Left common carotid artery plus branches (tissue), 1 donor: Measurements from ENCODE around the gene CIBAR2.

DNA sequence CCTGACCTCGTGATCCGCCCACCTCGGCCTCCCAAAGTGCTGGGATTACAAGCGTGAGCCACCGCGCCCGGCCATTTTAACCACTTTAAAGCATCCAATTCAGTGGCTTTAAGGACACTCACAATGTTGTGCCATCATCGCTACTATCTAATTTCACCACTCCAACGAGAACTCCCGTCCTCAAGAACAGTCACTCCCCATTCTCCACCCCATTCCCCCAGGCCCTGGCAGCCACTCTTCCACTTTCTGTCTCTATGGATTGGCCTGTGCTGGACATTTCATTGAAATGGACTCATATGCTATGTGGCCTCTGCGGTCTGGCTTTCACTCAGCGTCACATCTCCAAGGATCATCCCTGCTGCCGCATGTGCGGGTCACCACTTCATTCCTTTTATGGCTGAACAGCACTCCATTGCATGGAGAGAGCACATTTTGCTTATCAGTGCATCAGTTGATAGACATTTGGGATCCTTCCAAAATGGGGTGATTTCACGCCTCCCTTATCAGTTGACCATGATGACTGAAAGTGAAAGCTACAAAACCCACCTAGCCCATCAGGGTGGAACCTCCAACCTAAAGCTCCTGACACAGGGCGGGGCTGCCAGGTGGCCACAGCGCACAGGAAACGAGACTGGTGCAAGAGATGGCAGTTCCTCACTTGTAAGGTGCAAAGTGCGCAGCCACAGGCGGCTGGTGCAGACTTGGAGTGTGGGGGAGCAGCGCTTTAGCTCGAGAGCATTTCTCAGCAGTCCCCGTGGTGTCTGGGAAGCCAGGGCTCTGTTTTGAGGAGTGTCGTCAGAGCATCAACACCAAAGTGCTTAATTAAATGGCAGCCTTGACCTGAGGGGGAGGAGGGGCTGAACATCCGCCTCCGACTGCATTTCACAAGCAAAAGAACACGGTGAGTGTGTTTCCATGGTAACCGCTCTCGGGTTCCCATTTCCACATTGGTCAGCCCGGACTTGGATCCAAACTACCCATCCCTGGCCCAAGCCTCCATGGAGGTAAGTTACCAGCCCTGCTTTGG is 23.8 kb downstream of the COTL1 start:
- PRO-cap = no peak

GRCh38 chr16:84600635-84601408 is 17.1 kb downstream of the COTL1 start:
- PRO-cap = no peak

GRCh38 chr16:84661218-84662070 is 13.1 kb downstream of the KLHL36 start:
- PRO-cap = no peak

DNA sequence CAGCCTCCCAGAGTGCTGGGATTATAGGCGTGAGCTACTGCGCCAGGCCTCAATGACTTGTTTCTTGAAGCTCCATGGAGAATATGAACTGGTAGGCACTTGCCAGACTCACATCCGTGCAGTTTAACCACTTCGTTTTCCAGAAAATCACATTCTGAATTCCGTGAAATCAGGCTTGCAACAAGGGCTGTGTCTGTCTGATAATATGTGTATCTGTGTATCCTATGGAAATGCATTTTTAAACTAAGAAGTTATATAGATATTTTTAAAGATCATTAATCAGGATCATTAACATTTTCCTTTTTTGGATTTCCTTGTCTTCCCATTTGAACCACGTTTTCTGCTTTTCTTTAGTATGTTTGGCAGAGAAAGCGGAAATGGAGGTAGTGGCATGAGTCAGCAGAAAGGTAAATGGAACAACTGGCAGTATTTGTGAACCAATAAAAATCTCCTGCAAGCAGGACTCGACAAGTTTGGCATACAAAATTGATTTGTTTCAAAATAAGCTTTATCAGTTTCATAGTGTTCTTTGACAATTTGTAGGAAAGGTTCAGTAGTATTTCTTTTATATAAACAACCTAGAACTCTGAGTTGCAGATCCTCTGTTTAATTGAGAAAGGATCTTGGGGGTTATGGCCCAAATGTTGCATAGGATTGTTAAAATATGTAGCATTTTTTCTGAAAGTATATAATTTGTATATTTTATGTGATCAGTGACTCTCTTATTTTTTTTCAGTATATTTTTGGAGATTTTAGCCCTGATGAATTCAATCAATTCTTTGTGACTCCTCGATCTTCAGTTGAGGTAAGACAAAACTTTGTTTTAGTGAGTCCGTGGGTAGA is 33.1 kb downstream of the USP10 start:
- PRO-cap = no peak

DNA sequence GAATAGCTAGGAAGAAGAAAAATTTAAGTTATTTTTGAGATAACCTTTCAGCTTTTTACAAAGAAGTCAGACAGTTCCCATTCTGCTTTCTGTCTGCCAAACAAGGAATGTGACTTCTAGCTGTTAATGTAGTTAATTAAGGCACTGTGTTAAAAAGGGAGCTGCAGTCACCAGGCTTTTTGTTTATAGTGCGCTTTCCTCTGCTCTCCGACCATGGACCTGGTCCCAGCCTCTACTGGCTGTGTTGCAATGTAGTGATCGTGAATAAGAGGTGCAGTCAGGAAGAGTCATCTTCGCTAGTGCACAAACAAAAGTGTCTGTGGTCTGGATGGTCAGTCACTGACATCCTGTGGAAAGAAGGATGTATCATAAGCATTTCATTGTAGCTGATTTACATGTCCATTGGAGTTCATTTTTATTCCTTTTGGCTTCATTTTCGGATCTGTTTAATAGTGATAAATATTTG is 39.9 kb downstream of the USP10 start:
- PRO-cap = no peak

- PRO-cap = no peak
Measured at GRCh38 chr16:84820370-84821708, 1.1 kb downstream of the CRISPLD2 start.

GRCh38 chr16:84827977-84828710 is 8.4 kb downstream of the CRISPLD2 start:
- PRO-cap = no peak

- PRO-cap = no peak
Measured at GRCh38 chr16:84828950-84830128, 9.6 kb downstream of the CRISPLD2 start.

- PRO-cap = no peak
Measured at GRCh38 chr16:84863393-84863865, 43.6 kb downstream of the CRISPLD2 start.

- PRO-cap = no peak
Measured at GRCh38 chr16:84907361-84908083, 87.7 kb downstream of the CRISPLD2 start.

DNA sequence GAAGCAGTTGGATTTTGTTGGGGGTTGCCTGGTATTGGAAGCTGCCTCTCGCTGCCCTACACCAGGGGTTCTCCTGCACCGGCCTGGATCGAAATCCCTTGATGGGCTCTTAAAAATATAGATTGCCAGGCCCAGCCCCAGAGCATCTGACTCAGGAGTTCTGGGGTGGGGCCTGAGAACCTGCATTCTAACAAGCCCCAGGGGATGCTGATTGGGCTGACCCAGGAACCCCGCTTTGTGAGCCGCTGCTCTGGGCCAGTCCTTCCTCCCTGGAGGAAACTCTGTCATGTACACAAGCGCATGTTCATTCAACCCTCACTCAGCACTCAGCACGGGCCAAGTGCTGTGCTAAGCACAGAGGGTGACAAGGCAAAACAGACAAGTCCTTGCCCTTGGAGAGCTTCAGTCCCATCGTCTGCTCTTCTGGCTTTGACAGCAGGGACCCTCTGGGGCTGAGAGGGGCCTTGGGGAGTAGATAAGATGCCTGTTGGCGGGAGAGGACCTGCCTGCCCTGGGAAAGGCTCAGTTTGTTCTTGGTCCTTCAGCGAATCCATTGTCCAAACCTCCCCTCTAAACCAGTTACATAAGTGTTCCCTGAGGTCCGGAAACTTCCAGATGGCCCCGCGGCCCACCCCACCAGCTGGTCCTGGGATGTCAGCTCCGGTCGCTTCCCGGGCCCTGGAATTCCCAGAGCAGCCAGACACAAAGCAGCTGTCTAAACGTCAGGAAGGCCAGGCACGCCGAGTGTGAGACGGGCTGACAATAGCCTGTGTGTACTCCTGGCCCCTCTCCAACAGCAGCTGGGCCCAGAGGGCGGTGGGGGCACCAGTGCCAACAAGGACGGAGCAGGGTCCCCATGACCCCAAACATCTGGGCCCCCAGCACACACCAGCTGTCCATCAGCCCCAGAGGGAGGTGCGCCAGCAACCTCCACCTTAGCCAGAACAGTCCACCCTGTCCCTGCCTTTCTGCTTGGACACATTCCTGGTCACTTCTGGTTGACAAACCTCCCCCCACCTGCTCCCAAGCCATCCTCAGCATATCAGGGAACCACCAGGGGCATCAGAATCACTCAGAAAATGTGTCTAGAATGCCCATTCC is 88.8 kb downstream of the ZDHHC7 start:
- PRO-cap = no peak

GRCh38 chr16:84998989-84999615 is 12.2 kb downstream of the ZDHHC7 start:
- PRO-cap = no peak

GRCh38 chr16:85047767-85048271 is 20.2 kb downstream of the KIAA0513 start:
- PRO-cap = no peak

DNA sequence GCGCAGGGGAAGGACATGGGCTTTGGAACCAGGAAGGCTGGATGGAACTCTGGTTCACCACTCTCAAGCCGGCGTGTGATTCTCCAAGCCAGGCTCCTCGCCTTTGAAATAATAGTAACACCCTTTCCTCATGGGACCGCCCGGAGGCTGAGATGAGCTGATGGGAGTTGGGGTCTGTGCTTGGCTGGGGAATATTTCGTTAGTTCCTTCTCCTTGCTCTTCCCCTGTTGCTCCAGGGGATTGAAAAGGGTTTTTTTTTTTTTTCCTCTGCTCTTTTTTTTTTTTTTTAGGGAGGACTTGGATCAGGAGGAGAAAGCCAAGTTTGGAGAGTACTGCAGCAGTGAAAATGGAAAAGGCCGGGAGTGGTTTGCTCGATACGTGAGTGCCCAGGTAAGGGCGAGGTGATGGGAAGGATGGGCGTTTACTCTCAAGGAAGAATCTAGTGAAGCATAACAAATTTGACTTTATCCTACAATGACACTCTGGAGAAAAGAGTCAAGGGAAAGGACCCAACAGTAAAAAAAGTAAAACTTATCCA is 40.7 kb downstream of the CIBAR2 start:
- PRO-cap = no peak

- PRO-cap = no peak
Measured at GRCh38 chr16:85072497-85073386, 39.5 kb downstream of the CIBAR2 start.

GRCh38 chr16:85112190-85112814 is at the start of gene CIBAR2:
CIBAR2 (minus strand) TSS chr16:85112472.
- PRO-cap = no peak

GRCh38 chr16:85123746-85124403 is 11.6 kb upstream of the CIBAR2 start:
- PRO-cap = no peak

- PRO-cap = no peak
Measured at GRCh38 chr16:85130199-85130708, 18.0 kb upstream of the CIBAR2 start.

GRCh38 chr16:85151680-85152090 is 39.4 kb upstream of the CIBAR2 start:
- PRO-cap = no peak

- PRO-cap = no peak
Measured at GRCh38 chr16:85157709-85158441, 45.6 kb upstream of the CIBAR2 start.